Measurements from ENCODE around the genes TTC34, ARHGEF16 and MEGF6.

- RRBS, result no CpG with 5 or more reads among the region's 18 CpGs
Measured at GRCh38 chr1:2528656-2529072, 1.4 kb downstream of the HES5 start.

DNA sequence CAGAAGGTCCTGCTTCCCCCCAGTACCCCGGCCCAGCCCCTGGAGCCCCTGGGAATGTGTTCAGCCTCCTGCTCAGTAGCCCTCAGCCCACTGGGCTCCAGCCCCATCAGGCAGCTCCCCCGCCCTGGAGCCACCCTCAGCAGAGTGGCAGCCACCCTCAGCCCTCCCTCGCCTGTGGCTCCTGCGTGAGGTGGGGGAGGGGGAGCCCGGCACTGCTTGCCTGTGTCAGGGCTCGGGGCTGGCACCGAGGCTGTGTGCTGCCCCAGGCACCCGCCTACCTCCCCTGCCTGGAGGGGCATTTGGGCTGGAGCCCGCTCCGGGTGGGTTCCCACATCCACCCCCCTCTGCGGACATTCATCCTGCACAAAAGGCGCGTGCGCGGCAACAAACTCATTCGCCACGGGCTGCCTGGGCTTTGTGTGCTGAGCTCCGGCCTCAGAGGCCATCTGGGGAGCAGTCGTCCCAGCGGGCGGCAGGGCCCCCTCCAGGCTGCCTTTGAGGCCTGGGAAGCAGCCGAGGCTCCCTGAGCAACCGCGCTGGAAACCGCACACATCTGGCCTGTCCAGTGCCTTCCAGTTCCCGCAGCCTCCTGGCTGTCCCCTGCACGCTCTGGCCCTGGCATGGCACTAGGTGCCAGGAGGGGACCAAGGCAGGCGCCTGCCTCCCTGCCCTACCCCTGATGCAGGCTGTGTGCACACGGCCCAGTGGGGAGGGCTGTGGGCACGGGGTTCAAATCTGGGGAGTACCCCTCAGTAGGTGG, 12.5 kb upstream of the TNFRSF14 start:
- RRBS, result 43% methylated on average over 2 of the region's 30 CpGs

DNA sequence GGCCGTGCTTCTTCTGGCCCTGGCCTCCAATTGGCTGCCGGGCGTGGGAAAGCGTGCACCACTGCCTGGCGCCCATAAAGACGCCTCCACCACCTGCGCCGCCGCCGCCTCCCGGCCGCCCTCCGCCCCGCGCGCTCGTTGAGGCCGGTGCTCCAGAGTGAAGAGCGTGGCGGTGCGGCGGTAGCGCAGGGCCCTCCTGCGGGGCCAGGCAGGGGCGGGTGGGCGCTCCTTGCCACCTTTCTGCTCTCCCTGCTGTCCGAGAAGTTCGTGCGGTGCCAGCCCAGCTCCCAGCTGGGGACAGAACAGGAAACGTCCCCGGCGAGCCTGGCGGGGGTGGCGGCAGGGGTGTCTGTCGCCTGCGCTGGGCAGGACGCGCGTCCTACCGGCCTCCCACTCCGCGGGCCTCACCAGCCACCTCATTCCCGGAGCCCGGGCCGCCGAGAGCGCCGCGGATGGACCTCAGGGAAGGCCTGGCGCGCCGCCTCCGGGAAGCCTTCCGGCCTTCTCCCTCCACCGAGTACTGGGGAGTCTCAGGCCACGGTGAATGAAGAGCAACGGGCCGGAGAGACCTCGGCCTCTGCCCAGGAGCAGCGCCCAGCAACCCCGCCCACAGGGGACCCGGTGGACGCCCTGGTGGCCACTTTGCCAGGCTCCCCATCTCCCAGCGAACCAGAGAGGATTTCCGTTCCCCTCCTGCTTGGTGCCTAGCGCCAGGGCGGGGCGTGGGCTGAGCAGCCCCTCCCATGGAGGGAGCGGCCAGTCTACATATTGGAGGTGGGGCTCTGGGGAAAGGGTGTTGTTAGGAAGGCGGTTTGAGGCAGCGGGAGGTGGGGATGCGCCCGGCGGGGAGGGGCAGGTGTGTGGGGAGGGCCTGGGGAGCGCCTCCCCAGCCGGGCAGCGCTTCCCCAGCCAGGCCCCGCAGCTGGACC, 9.6 kb upstream of the TNFRSF14 start:
- RRBS, result 2% methylated on average over 49 of the region's 78 CpGs

GRCh38 chr1:2801413-2801939, at the start of gene TTC34:
Gene TTC34, minus strand, starts transcription at chr1:2801693.
- RRBS, result no CpG with 5 or more reads among the region's 14 CpGs

DNA sequence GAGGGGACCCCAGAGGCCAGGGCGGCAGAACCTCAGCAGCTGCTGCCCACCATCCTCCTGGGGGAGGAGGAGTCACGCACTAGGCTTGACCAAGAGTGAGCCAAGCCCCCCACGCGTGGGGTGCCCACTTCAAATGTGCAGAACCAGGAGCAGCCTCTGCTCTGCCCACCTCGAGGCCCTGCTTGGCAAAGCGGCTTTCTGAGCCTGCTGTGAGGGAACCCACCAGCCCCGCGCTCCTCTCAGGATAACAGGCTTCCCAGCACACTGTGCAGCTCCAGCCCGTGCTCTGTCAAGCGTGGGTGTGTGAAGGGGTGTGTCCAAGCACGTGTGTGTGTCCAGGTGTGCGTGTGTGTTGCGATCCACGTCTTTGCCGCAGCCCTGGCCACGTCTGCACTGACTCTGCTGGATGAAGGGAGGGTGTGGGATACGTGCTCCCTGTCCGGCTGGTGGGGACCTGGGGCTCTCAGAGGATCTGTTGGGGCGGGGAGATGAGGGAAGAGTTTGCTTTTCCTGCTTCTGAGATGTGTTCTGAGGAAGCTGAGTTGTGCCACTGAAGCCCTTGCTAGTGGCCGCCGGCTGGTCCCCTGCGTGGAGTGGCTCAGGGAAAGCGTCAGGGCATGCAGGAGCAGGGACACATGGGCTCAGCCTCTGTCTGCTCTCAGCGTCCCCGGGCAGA, 7.0 kb downstream of the PRDM16 start:
- RRBS, result 80% methylated on average over 2 of the region's 25 CpGs

DNA sequence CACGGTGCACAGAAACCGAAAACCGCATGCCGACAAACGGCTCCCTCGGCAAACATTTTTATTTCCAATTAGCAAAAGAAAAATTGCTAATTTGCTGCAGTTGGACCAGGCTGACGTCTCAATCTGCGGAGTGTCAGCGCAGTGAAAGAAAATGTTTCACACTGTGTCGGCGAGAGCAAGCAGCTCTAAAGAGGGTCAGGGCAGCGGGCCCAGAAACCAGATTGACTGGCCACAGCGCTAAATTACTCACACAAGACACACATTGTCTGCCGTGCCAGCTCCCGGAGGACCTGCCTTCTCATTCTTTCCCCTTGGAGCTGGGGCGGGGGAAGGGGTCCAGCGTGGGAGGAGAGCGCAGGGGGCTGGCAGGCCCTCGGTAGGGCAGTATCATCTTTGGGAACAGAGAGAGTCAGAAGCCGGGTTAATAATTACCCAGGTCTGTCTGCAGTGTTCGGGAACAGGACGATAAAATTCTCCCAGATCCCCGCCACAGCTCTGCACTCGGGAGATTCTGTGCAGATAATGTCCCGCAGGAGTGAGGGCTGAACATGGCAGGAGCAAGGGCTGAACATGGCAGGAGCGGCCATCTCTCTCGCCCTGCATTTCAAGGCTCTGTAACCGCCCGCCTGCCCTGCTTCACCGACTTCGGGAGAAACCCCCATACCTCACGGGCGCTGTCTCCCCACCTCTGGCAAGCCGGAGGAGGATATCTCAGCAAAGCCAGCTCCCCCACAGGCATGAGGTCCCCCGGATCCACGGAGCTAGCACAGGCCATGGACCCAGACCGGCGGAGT, 150.3 kb downstream of the PRDM16 start:
- RRBS, result 41% methylated on average over 2 of the region's 38 CpGs

GRCh38 chr1:3249645-3250512, 180.9 kb downstream of the PRDM16 start:
- RRBS, result no CpG with 5 or more reads among the region's 31 CpGs

- RRBS, result 96% methylated on average over 6 of the region's 20 CpGs
Measured at GRCh38 chr1:3258364-3259107, 189.5 kb downstream of the PRDM16 start.

DNA sequence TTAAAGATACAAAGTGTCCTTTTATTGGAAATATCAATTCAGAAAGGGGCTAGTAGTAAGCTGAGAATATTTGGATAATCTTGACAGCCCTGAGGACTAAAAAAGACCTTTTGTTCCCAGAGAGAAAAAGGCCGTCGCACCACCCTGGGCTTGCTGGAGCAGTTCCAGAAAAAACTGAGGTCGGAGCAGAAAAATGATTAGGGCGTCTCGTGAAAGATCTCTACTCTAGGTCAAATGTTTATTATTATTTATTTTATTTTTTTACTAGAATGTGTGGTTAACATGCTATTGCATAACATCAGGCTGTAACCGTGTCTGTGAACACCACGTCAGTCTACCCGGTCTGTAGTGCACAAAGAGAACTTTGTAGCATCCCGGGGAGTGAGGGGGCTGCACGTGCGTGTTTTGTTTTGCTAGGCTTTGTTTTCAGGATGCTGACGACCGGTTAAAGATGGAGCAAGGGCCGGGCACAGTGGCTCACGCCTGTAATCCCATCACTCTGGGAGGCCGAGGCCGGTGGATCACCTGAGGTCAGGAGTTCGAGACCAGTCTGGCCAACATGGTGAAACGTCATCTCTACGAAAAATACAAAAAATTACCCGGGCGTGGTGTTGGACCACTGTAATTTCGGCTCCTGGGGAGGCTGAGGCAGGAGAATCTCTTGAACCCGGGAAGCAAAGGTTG, 87.8 kb upstream of the ARHGEF16 start:
- RRBS, result 55% methylated on average over 8 of the region's 24 CpGs

- RRBS, result no CpG with 5 or more reads among the region's 18 CpGs
Measured at GRCh38 chr1:3402534-3402990, 51.9 kb upstream of the ARHGEF16 start.

DNA sequence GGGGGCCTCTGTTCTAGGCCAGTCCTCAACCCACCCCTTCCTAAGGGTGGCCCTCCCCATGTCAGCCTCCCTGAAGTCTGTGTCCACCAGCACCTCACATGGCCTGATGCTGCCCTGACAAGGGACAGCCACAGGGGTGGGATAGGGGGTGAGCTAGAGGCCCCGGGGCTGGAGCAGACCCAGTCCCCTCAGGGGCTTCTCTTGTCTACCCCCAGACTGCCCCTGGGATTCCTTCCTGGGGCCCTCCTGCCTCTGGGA, 15.0 kb upstream of the ARHGEF16 start:
- RRBS, result no CpG with 5 or more reads among the region's 1 CpG

- RRBS, result 3% methylated on average over 59 of the region's 114 CpGs
Measured at GRCh38 chr1:3454172-3455422, at the start of gene ARHGEF16. Gene ARHGEF16, plus strand, starts transcription at chr1:3454665.

GRCh38 chr1:3522826-3523315, 68.4 kb downstream of the ARHGEF16 start:
- RRBS, result 61% methylated on average over 6 of the region's 20 CpGs

DNA sequence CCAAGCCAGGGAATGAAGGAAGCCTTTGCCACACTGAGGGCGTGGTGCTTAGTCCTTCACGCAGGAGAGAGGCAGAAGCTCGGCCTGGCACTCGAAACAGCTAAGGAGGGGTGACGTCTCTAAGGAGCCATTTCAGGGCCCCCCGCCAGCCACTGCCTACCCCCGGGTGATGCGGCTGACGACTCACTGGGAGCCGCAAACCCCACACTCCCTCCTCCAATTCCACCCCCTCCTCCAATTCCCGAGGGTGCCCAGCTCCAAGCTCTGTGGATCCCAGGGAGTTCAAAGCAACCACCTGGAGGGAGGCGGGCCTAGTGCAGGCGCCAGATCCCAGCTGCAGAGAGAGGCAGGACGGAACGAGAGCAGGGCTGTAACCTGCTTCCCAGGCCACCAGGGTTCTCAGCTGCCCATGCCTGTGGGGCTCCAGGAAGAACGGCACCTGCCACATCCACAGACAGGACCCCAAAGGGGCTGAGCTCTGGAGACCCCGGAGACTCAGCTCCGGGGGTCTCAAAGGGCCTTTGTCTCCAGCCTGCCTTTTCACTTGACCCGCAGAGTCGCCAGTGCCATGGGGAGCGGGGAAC, 75.8 kb downstream of the ARHGEF16 start:
- RRBS, result no CpG with 5 or more reads among the region's 21 CpGs

DNA sequence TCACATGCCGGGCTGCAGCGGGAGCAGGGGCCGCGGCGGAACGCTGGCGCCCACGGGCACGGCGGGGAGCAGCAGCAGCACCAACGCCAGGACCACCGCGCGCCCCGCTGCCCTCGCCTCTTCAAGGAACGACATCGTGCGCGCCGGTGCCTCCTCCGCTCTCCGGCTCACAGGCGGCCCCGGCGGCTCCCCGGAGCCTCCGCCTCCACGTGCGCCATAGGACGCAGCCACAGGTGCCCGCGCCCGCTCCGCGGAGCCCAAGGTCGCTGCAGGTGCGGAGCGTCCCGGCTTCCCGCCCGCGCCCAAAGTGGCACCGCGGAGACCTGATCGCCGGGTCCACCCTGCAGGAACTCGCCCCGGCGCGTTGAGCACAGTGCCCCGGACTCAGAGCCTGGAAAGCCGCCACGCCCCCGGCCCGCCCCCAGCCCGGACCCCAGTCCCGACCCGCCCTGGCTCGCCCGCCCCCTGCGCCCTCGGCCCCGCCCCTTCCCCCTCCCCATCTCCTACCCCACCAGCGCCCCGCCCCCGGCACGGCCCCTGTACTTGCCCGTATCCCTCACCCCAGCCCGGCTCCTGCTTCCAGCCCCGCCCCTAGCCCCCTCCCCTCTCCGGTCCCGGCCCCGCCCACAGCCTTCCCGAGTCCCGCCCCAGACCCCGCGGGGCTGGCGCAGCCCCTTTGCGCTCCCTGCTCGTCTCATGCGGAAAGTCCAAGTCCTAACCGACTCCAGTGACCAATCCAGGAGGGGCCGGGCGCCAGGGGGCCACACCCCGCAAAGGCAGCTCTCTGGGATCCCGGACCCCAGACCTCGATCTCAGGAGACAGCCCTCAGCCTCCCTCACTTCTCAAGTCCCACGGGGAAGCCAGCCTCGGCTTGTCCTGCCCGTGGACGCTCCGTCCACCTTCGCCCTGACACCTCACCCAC, at the start of gene MEGF6:
Gene MEGF6 (minus strand): TSS at position 375 of the 923 bp plus-strand sequence.
- RRBS, result 3% methylated on average over 27 of the region's 94 CpGs

- RRBS, result no CpG with 5 or more reads among the region's 14 CpGs
Measured at GRCh38 chr1:3890443-3890854, 9.6 kb downstream of the C1orf174 start.

- RRBS, result no CpG with 5 or more reads among the region's 18 CpGs
Measured at GRCh38 chr1:4411713-4412327, 242.6 kb upstream of the AJAP1 start.

GRCh38 chr1:5208344-5208543, 553.8 kb downstream of the AJAP1 start:
- RRBS, result no CpG with 5 or more reads among the region's 2 CpGs

GRCh38 chr1:5993718-5994378, 1.6 kb upstream of the NPHP4 start:
- RRBS, result no CpG with 5 or more reads among the region's 16 CpGs

GRCh38 chr1:6007294-6007748, 15.1 kb upstream of the NPHP4 start:
- RRBS, result no CpG with 5 or more reads among the region's 20 CpGs

Measured in GM19239 (cell line).